AG04450 (cell line): ENCODE data around the gene DLX4.

DNA sequence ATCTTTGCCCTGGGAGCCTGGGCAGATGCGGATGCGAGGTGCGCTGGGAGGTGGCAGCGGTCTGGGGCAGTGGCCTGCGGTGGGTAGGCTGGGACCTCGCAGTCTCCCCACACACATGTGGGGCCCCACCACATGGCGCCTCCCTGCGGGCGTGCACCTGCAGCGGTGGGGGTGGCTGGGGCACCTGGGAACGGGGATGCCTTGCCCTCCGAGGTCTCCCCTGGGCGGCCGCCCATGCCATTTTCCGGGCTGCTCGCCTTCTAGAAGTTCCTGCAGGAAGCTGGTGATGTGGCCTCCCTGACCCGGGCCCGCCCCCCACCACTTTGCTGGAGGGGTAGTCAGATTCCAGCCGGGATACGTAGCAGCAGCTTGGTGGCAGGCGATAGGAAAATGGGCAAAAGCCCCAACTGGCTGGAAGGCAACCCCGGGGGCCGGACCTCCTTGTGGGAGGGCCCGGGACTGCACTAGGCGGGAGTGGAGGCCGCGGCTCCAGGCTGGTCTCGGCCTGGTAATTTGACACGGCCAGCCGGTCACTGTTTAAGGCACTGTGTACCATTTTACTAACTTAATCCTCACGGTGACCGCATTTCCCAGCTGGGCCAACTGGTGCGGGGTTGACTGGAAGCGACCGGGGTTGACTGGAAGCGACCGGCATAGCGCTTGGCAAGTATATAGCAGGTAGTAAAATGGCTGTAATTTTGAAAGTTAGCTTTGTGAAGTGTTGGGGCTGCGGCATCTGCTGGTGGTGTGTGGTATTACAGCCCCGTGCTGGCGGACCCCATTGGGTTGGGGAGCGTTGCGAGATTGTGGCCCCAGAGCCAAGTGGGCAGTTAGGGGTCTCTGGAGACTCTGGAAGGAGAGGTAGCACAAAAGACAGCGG, 38.5 kb downstream of the IGF2BP1 start:
- CAGE, long polyA plus RNA, result no peak
- RRBS, result 46% methylated on average over 15 of the region's 44 CpGs

DNA sequence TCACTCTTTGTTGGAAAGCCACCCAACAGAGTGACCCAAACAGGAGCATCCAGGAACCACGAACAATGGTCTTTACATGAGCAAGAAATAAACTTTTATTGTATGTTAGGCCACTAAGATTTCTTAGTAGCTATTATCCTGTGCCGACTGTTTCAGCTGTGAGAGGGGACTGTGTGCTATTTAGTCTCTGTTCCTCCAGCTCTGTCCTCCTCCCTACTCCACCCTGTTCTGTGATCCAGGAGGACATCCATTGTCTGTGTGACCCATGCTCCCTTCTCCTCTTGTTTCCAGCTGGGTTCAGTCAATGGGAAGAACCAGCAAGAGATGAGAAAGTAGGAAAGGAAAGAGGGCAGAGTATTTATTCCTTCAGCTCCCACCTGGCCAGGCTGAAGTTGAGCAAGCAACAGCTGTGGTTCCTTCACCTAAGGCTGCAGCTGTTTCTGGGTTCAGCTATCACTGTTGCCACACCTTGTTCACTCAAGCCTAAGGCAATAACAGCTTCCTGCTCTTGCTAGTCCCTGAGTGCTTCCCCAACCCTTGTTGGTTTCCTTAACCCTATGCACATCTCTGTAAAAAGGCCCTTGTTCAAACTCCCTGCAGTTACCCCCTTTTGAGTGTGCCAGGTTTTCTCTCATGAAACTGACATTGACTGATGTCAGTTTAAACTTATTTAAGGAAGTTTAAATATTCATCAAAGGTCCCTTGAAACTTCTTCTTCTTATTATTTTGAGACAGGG, 14.8 kb upstream of the B4GALNT2 start:
- CAGE, long polyA plus RNA, result no peak
- RRBS, result no CpG with 5 or more reads among the region's 2 CpGs

- CAGE, long polyA plus RNA, result no peak
- RRBS, result no CpG with 5 or more reads among the region's 4 CpGs
Measured at GRCh38 chr17:49126283-49126537, 6.4 kb upstream of the B4GALNT2 start.

- CAGE, long polyA plus RNA, result no peak
- RRBS, result no CpG with 5 or more reads among the region's 22 CpGs
Measured at GRCh38 chr17:49193669-49194497, 16.5 kb downstream of the GNGT2 start.

DNA sequence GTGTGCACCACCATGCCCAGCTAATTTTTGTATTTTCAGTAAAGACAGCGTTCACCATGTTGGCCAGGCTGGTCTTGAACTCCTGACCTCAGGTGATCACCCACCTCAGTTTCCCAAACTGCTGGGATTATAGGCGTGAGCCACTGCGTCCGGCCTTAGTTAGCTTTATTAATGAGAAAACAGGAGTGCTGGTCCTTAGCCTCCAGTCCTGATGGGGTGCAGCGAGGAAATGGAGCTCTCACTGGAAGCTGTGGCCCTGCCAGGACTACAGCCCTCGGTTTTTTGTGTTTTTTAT, 28.8 kb upstream of the PHOSPHO1 start:
- CAGE, long polyA plus RNA, result no peak
- RRBS, result no CpG with 5 or more reads among the region's 6 CpGs

DNA sequence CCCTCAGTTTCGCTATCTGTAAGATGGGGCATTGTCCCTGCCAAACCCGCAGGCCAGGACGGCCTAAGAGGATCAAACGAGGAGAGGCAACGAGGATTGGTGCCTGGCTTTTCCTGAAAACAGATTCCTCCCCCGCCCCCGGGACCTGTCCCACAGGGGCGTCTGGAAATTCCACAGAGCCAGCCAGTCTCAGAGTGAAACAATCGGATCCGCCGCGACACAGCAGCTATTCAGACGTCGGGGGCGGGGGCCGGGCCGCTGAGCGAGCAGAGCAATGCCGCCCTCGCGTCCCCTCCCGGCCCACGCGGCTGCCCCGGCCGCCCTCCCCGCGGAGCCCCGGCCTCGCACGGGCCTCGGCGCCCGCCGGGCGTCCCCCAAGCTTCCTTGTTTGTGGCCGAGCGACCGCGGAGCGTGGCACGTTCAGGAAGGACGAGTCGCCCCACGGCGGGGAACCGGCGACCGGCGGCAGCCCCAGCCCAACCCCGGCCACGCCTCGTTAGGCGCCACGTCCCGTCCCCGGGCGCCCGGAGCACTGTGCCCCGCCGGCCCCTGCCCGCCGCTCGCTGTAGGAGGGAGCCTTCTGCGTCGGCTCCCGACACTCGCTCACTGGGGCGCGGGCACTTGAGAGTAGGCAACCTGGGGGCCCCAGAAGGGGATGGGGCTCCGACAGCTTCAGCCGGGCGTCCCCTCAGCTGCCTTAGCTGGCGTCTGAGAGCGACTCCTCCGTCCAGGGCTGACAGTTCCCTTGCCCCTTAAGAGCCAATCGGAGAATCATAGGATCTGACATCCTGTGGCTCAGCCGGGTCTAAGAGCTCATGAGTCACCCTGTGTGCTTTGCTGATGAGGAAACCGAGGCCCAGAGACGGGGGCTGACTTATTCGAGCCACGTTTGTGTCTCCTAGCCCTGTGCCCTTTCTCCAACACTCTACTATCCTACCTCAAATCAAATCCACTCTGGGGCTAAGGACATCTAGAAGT, 29.7 kb upstream of the PHOSPHO1 start:
- CAGE, long polyA plus RNA, result no peak
- RRBS, result 2% methylated on average over 20 of the region's 82 CpGs

DNA sequence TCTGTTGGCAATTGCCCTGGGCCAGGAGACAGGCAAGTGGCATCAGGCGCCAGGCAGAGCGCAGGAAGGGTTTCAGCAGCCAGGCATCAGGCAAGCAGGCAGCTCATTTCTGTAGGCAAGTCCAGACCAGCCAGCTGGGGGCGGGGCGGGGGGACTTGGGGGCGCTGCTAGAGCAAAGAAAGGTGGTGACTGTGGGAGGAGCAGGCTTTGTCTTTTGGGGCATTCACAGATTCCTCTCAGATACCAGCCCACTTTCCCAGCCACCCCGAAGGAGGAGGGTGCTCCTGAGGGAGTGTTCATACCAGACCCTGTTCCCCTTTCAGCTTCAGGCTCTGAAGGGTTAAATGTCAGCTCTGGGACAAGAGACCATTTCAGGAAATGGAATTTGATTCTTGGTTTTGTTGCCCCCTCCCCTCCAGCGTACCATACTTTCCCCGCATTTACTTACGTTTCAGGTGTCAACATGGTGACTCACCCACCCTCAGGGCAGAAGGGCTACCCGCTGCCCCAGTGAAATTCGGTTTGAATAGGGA, 13.1 kb downstream of the NGFR start:
- CAGE, long polyA plus RNA, result no peak
- RRBS, result no CpG with 5 or more reads among the region's 11 CpGs

GRCh38 chr17:49577103-49577504, 1.4 kb downstream of the NXPH3 start:
- CAGE, long polyA plus RNA, result no peak
- RRBS, result 30% methylated on average over 2 of the region's 8 CpGs

DNA sequence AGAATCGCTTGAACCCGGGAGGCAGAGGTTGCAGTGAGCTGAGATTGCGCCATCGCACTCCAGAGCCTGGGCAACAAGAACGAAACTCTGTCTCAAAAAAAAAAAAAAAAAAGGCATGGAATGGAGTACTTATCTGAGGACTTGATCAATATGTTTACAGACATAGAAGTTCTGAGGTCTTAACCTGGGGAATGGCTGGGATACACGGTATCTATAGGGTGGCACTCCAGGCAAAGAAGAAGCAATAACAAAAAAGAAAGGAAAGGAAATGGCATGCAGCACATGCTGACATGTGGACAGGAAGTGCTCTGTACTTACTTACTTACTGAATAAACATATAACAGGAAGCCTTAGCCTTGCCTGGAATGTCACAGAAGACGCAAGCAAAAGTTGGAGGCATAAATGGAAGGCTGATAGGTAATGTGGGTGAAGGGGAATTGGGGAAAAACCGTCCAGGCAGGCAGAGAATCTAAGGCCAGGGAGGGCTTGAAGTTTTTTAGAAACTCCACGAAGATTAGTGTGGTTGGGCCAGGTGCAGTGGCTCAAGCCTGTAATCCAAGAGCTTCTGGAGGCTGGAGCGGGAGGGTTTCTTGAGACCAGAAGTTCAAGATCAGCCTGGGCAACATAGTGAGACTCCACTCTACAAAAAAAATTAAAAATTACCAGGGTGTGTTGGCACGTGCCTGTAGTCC, 10.1 kb upstream of the SPOP start:
- CAGE, long polyA plus RNA, result no peak
- RRBS, result no CpG with 5 or more reads among the region's 11 CpGs

GRCh38 chr17:49697925-49699127, 9.4 kb downstream of the SLC35B1 start:
- CAGE, long polyA plus RNA, result no peak
- RRBS, result no CpG with 5 or more reads among the region's 16 CpGs

- CAGE, long polyA plus RNA, result no peak
- RRBS, result no CpG with 5 or more reads among the region's 12 CpGs
Measured at GRCh38 chr17:49707115-49707527, 643 bp downstream of the SLC35B1 start.

DNA sequence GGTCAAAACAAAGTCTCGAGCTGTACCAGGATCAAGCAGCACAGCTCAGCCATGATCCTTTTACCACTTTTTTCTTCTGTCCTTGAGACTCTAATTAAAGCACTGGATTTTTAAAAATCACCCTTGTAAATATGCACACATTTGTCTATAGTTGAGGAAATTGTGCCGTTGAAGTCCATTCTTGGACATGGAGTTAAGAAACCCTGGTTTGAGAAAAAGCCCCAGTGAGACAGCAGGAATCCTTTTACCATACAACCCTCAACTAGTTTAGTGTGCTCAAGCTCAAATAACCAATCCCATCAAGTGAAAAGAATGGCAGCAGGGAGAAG, 15.5 kb downstream of the TAC4 start:
- CAGE, long polyA plus RNA, result no peak
- RRBS, result no CpG with 5 or more reads among the region's 2 CpGs

GRCh38 chr17:49835354-49835686, 12.5 kb downstream of the TAC4 start:
- CAGE, long polyA plus RNA, result no peak
- RRBS, result no CpG with 5 or more reads among the region's 2 CpGs

DNA sequence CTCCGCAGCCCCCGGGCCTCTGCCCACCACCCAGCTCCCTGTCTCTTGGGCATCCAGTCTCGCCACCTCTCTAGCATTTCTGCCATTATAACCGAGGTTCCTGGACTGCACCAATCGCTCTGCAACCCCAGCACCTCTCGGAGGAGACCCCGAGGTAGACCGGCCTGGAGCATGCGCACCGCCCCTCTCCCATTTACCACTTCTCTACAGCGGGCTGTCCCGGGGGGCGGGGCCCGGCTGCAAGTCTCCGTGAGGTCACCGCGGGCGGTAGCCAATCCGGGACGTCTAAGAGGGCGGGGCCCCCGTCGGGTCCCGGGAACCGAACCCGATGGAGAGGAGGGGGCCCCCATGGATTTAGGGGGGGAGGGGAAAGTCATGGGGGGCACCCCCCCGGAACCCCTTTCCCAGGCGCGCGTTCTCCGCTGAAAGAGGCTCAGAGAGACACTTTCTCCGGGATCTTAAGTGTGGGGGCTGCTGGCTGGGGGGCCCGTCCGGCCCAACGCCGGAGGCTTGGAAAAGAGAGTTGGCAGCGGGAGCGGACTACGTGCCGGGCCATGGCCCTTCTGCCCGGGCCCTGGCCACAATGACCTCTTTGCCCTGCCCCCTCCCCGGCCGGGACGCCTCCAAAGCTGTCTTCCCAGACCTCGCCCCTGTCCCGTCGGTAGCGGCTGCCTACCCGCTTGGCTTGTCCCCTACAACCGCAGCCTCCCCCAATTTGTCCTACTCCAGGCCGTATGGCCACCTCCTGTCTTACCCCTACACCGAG, at the start of gene DLX4:
TSS of gene DLX4 (plus strand) at position 305 of the 766 bp plus-strand sequence.
- CAGE, long polyA plus RNA, result no peak
- RRBS, result 9% methylated on average over 23 of the region's 52 CpGs

- CAGE, long polyA plus RNA, result no peak
- RRBS, result no CpG with 5 or more reads among the region's 7 CpGs
Measured at GRCh38 chr17:50078784-50079437, 16.2 kb upstream of the PDK2 start.

- CAGE, long polyA plus RNA, result no peak
- RRBS, result 27% methylated on average over 1 of the region's 23 CpGs
Measured at GRCh38 chr17:50101406-50102662, 6.7 kb downstream of the PDK2 start.

DNA sequence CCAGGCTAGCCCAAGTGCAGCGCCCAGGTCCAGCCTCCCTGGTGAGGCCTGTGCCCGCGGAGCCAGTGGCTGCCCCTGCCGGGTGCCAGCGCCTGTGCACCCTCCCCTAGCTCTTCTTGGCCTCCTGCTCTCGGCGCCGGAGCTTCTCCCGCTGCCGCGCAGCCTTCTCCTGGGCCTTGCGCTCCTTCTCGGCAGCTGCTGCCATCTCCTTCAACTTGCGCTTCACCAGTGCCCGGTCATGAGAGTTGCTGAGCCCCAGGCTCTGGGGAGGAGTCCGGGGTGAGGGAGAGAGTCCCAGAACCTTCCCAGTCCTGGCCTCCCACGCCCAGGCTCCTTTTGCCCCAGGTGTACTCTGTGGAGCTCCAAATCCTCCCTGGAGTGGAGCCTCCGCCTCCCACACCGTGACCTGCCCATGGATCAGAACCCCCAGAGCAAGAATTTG, 17.2 kb downstream of the SAMD14 start:
- CAGE, long polyA plus RNA, result no peak
- RRBS, result 84% methylated on average over 10 of the region's 19 CpGs

DNA sequence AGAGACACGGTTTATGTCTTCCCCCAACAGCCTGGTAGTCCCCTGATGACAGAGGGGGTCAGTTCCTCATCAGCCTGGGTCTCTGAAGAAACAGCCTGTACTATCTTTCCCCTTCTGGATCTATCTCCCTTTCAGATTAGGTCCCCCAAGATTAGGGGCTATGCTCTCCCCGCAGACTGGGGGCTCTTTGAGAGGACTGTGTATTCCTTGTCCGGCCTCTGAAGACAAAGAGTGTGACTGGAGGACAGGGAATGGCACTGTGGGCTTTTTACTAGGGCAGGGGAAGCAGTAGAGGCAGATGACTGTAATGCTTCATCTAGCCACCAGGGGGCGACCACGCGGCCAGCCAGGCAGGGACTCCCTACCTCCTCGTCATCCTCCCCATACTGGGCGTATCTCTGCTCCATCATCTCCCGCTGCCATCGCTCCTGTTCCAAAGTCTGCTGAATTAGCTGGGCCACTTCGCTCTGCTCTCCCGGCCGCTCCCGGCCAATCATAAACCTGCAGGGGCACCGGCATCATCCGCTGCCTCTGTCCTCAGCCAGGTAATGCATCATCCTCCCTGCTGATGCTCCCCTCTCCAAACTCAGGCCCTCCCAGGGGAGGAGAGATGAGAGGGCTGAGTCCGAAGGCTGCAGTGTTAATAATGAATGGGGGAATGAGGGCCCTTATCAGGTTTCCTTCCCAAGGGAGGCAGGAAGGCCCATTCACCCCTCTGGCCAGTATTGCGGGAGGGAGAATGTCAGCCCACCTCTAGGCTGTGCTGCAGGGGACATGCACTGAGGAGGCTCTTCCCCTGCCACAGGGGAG, 10.0 kb upstream of the SAMD14 start:
- CAGE, long polyA plus RNA, result no peak
- RRBS, result no CpG with 5 or more reads among the region's 18 CpGs

DNA sequence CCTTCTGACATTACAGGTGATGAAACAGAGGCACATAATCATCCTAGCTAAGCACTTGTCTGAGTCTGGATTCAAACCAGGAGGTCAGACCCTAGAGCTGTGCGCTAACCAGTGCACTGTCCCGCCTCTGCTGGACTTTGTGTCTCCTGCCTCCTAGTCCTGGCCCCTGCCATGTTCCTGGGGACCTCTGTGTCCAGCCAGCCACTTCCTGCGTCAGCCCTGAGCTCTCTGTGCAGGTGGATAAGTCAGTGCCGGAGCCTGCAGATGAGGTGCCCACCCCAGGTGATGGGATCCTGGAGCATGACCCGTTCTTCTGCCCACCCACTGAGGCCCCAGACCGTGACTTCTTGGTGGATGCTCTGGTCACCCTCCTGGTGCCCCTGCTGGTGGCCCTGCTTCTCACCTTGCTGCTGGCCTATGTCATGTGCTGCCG, 4.1 kb downstream of the SGCA start:
- CAGE, long polyA plus RNA, result no peak
- RRBS, result no CpG with 5 or more reads among the region's 7 CpGs

DNA sequence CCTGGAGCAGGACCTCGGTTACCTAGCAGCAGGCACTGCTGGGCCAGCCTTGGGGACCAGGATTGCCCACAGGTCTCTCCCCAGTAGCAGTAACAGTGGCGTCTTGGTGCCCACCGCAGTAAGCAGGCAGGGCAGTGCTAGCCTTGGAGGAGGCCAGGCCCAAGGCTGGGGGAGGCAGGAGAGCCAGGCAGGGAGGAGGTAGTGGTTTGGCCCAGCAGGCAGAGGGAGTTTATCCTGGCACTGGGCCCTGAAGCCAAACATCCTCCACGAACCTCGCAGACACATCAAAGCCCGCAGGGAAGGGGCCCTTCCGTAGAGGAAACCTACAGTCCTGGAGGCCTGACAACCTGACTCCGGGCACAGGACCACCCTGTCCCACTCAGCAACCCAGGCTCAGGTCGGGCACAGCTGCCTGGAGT, 7.7 kb upstream of the TMEM92 start:
- CAGE, long polyA plus RNA, result no peak
- RRBS, result no CpG with 5 or more reads among the region's 9 CpGs